SJSA1 (cell line): ENCODE results near the genes ACADVL, TMEM95 and TMEM256.

GRCh38 chr17:7112007-7112709 lies 2.5 kb downstream of the ASGR2 start:
- RAMPAGE, long total RNA, result no peak

- RAMPAGE, long total RNA, result no peak
Observed at GRCh38 chr17:7130508-7131422, 16.1 kb upstream of the ASGR2 start.

- RAMPAGE, long total RNA, result no peak
Observed at GRCh38 chr17:7193280-7194237, 14.4 kb upstream of the ASGR1 start.

DNA sequence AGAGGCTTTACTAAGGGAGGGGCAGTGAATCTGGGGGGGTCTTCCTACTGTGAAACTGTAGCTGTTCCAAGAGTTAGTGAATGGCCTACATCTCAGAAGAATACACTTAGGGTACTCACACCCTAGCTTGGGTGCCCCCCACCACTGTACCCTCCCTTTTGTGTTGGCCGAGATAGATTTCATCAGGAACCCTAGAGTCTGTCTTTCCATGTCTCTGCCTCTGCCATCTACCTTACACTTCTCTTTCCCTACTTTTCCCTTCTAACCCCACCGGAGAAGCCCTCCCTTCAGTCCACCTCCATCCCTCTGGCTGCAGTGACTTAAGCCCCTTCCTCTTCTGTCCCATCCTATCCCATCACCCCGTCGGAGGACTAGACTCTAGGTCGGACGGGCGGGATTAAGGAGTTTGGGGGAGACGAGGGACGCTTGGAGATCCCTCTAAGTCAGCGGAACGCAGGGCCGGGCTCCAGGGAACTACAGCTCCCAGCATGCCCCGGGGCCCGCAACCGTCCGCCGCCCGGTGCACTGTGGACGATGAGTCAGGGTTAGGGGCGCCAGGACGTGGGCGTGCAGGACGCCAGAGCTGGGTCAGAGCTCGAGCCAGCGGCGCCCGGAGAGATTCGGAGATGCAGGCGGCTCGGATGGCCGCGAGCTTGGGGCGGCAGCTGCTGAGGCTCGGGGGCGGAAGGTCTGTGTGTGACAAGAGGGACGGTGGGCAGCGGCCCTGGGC lies at the start of gene ACADVL:
ACADVL (plus strand) TSS at position 580 of the 730 bp plus-strand sequence.
- RAMPAGE, long total RNA, result no peak

DNA sequence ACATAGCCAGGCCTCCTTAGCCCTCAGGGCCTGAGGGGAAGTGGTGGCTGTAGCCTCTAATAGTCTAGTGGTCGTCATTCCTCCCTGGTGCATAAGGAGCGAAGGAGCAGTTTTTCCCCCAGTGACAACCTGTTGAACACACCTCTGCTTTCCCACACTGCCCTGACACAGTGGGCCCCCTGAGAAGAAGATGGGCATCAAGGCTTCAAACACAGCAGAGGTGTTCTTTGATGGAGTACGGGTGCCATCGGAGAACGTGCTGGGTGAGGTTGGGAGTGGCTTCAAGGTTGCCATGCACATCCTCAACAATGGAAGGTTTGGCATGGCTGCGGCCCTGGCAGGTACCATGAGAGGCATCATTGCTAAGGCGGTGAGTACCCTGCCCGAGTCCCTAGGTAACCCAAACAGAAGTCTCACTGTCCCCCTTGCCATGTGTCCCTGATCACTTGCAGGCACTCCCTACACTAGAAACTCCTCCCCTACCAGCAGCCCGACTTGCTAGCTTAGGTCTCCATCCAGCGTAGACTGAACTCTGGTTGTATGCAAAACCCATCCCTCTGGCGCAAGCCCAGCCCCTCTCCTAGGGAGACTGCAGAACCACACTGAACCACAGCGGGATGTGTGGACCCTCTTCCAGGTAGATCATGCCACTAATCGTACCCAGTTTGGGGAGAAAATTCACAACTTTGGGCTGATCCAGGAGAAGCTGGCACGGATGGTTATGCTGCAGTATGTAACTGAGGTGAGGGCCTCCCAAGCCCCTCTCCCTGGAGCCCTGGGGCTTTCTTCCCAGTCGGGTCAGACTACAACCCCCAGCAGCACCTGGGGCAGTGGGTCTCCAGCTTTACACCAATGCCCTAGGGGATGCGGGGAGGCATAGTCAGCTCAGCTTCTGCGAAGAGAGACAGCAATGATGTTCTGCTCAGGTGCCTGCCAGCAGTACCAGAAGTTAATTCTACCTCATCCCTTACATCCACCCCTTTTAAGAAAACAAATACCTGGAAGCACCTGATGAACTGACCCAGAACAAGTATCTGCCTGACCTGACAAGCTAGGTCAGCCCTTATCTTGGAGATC lies 3.1 kb downstream of the ACADVL start:
- RAMPAGE, long total RNA, result no peak

GRCh38 chr17:7251854-7252170 lies 203 bp upstream of the ELP5 start:
- RAMPAGE, long total RNA, result no peak

DNA sequence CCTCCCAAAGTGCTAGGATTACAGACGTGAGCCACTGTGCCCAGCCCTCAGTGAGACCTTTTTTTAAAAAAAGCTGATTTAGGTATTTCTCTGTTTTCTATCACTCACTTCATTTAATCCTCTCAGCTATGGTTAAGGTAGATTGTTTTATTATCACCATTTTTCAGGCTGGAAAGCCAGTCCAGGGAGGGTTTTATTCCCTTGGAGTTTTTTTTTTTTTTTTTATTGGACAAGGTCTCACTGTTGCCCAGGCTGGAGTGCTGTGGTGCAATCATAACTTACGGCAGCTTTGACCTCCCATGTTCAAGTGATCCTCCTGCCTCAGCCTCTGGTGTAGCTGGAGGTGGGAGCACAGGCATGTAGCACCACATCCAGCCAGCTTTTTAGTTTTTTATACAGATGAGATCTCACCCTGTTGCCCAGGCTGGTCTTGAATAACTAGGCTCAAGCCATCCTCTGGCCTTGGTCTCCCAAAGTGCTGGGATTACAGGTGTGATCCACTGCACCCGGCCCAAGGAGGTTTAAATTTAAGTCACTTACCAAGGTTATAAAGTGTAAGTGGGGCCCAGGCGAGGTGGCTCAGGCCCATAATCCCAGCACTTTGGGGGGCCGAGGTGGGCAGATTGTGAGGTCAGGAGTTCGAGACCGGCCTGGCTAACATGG lies 4.9 kb downstream of the CLDN7 start:
- RAMPAGE, long total RNA, result no peak

DNA sequence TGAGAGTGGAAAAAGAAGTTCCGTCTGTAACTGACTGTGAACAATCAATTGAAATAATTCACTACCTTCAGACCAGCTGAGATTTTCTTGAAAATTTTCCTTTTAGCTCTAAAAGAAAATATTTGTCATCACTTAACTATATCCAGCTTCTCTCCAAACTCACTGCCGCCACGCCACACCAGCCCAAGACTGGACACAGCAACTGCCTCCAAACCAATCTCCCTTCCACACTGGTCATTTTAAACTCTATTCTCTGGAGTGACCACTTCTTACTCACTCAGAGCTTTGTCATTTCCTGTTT lies 3.8 kb upstream of the CLDN7 start:
- RAMPAGE, long total RNA, result no peak

- RAMPAGE, long total RNA, result no peak
Observed at GRCh38 chr17:7354740-7355503, at the start of gene TMEM95. TSS of gene TMEM95 (plus strand) at chr17:7355156.

GRCh38 chr17:7404016-7404200 lies at the start of gene TMEM256:
TSS of gene TMEM256 (minus strand) at chr17:7404097.
- RAMPAGE, long total RNA, result start-site peak on the minus strand at chr17:7404095-7404102, 165 and 102 reads in 2 replicates

DNA sequence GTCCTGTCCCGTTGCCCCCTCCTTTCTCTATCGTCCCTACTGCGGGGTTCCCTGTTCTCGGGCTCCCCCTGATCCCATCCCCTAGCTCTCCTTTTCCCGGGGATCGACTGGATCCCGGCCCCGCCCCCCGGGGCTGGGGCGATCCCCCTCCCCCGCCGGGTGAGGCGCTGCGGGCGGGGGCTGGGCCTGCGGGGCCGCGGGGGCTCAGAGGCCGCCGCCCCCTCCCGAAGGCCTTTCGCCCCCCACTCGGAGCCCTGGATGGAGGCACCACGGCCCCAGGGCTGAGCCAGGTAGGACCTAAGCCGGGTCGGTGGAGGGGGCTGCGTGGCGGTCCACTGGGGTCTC lies 1.4 kb upstream of the TMEM256 start:
- RAMPAGE, long total RNA, result no peak

GRCh38 chr17:7417912-7418663 lies 2.0 kb upstream of the SPEM1 start:
- RAMPAGE, long total RNA, result no peak

GRCh38 chr17:7440686-7441372 lies 1.5 kb downstream of the FGF11 start:
- RAMPAGE, long total RNA, result no peak

- RAMPAGE, long total RNA, result no peak
Observed at GRCh38 chr17:7462640-7463479, 16.6 kb downstream of the ZBTB4 start.

GRCh38 chr17:7565116-7565344 lies 3.3 kb downstream of the SENP3 start:
- RAMPAGE, long total RNA, result no peak

- RAMPAGE, long total RNA, result no peak
Observed at GRCh38 chr17:7581089-7581649, 1.7 kb downstream of the CD68 start.

DNA sequence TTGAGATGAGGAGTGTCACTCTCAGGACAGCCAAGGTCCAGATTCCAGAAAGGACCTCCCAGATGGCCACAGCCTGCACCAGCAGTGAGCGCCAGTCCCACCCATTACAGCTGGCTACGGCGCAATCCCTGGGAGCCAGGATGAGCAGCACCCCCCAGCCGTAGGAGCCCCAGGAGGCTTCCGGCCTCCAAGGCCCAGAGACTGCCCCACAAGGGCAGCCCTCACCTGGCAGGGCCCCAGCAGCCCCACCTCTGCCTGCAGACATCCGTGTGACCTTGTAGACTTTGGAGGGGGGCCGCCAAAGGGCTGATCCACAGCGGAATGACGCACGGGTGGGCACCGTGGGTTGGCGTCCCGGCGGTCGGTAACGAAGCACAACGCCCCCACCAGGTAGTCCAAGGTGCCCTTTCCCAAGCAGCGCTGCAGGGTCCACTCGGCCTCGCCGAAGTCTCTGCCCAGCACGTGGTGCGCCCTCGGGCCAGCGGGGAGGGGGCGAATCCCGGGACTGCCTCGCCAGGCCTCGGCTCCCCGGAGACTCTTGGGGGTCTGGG lies 926 bp upstream of the MPDU1 start:
- RAMPAGE, long total RNA, result no peak

DNA sequence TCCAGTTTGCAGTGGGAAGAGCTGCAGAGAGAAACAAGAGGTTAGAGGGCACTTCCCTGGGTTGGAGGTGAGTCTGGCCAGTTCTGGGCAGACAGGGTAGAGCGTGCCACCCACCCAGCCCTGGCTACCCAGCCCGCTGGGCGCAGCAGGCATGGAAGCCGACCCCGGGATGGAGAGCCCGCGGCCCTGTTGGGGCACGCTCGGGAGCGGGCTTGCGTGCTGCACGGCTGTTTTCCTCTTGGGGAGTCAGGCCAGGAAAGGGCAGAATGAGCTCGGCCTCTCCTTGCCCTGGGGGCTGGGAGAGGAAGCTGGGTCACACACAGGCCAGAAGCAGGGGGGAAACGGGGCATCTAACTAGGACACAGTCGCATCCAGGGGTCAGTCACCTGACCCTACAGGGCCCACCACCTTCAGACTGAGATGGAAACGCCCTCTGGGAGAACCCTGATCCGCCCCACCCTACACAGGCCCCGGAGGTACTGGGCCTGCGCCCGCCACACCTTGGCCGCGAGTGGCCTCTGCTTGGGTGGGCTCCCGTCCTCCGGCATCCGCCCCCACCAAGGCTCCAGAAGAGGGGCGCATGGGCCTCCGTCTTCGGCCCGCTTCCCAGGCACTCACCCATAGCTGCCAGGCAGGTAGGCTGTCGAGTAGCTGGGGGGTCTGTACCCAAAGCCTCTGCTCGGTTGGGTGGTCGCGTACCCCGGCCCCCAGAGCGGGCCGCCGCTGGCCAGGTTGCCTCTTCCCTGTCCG lies 1.2 kb downstream of the SOX15 start:
- RAMPAGE, long total RNA, result no peak

DNA sequence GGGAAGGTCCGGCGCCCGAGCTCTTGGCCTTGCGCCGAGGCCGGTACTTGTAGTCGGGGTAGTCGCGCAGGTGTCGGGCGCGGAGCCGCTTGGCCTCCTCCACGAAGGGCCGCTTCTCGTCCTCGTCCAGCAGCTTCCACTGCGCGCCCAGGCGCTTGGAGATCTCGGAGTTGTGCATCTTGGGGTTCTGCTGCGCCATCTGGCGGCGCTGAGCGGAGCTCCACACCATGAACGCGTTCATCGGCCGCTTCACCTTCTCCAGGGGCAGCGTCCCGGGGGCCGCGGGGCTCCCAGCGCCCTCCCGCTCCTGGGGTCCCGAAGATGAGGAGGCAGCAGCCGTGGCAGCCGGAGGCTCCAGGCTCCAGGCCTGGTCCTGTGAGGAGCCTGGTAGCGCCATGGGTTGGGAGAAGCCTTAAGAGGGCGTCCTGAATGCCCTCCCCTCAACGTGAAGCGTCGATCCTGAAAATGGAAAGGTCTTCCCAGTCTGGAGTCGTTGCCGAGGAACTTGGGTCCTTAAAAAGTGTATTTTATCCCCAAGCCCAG lies 543 bp downstream of the SOX15 start:
- RAMPAGE, long total RNA, result no peak

- RAMPAGE, long total RNA, result no peak
Observed at GRCh38 chr17:7605875-7606824, 8.5 kb downstream of the FXR2 start.